A673 (cell line): Measurements from ENCODE around the gene ARHGEF26.

GRCh38 chr3:153552880-153553122 lies 390.8 kb downstream of the RAP2B start:
- PRO-cap = no peak

GRCh38 chr3:153640531-153641387 lies 478.7 kb downstream of the RAP2B start:
- PRO-cap = no peak

DNA sequence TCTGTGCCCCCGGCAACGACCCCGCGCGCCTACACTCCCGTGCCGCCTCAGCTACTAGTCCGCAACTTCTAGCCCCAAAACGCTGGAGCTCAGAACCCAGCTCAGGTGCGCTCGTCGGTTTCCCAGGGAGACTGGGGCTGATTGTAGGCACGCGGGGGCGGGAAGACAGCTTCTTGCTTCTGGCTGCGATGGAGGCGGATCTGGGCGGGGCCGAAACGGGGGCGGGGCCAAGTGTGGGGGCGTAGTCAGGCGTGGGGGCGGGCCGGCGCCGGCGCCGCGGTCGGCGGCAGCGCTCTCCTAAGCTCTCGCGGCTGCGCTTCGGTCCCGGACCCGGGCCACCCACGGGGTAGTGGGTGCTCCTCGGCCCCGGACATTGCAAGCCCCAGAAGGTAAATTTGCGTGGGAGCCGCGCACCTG lies at the start of gene ARHGEF26:
Gene ARHGEF26 (plus strand): TSS at position 260 of the 417 bp plus-strand sequence.
- PRO-cap = bidirectional peak, plus-strand start at position 308 of the sequence, minus-strand start at position 167 of the sequence

- PRO-cap = no peak
Measured at GRCh38 chr3:154122452-154123635, 1.7 kb downstream of the ARHGEF26 start.

DNA sequence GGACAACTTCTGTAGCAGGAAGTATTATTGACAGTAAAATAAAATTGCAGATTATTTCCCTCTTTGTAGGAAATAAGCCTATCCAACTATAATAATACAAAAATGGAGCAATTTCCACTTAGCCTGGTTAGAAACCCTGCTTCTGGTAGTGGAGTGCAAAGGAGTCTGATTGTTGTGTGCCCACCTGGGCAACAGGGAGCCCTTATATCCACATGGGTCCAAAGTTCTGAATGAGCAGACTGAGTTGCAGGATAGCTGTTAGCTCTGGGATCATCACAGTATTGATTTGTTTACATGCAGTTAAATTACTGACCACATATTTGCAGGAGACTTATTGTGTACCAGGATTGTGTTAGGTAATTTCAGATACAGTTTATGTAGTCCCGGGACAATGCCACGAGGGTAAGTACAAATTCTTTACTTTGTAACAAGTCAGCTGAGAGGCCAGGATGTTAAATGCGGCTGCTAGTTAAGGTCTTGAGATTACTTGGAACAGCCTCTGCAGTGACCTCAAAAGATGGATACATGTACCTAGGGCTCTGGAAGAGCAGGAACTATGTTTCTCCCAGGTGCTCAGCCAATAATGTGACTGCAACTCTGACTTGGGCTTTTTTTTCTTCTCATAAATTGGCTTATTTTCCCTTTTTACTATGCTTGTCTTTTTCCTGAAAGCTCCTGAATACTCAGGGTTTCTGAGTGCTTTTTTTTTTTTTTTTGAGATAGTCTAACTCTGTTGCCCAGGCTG lies 18.9 kb downstream of the ARHGEF26 start:
- PRO-cap = no peak

DNA sequence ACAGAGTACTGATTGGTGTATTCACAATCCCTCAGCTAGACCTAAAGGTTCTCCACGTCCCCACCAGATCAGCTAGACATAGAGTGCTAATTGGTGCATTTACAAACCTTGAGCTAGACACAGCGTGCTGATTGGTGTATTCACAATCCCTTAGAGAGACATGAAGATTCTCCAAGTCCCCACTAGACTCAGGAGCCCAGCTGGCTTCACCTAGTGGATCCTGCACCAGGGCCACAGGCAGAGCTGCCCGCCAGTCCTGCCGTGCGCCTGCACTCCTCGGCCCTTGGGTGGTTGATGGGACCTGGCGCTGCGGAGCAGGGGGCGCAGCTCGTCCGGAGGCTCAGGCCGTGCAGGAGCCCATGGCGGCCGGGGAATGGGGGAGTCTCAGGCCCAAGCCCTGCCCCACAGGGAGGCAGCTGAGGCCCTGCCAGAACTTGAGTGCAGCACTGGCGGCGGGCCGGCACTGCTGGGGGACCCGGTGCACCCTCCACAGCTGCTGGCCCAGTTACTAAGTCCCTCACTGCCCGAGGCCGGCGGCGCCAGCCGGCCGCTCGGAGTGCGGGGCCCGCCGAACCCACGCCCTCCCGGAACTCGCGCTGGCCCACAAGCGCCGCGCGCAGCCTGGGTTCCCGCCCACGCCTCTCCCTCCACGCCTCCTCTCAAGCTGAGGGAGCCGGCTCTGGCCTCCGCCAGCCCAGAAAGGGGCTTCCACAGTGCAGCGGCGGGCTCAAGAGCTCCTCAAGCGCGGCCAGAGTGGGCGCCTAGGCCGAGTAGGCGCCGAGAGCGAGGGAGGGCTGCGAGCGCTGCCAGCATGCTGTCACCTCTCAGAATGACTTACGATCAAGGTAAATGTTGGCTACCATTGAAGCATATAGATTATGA lies 190.9 kb upstream of the MME start:
- PRO-cap = no peak

DNA sequence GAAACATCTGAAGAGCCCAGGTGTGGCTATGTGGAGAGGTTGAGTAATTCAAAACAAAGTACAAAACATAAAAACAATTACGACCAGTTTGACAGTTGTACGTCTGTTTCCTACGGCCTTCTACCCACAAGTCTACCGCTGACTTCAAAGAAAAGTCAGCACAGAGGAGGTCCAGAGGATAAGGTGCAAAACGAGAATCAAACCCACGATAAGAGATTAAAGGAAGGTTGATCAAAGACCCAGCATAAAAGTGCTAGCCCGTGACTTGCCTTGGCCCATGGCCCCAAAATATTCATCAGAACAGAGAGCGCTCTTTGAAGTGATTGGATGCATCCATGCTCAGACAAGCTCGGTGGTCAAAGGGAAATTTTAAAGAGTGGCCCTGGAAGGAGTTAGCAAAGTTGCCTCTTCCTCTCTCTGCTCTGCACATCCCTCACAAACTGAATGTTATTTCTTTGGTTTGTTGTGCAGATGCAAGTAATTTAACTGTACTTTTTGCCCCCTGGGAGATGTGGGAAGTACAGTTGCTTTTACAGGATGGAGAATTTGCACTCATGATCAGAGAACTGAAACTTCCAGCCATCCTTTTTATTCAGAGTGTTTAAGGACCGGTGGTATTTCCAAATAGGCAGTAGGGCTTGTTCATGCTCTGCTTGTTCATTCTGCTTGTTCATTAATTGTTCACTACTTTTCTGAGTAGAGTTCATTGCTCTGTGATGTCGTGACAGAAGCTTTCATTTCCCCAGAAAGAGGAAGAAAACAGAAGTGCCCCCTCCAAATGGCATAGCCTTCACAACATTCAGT lies 31.1 kb downstream of the MME start:
- PRO-cap = no peak

DNA sequence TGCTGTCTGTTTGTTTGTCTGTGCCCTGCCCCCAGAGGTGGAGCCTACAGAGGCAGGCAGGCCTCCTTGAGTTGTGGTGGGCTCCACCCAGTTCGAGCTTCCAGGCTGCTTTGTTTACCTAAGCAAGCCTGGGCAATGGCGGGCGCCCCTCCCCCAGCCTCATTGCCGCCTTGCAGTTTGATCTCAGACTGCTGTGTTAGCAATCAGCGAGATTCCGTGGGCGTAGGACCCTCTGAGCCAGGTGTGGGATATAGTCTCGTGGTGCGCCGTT lies 218.2 kb upstream of the STRIT1 start:
- PRO-cap = no peak

GRCh38 chr3:155598674-155599096 lies 146.2 kb downstream of the PLCH1 start:
- PRO-cap = unidirectional peak, minus-strand start at chr3:155598679; bidirectional peak, plus-strand start at chr3:155598946, minus-strand start at chr3:155598679

GRCh38 chr3:155703868-155704511 lies 40.9 kb downstream of the PLCH1 start:
- PRO-cap = no peak

DNA sequence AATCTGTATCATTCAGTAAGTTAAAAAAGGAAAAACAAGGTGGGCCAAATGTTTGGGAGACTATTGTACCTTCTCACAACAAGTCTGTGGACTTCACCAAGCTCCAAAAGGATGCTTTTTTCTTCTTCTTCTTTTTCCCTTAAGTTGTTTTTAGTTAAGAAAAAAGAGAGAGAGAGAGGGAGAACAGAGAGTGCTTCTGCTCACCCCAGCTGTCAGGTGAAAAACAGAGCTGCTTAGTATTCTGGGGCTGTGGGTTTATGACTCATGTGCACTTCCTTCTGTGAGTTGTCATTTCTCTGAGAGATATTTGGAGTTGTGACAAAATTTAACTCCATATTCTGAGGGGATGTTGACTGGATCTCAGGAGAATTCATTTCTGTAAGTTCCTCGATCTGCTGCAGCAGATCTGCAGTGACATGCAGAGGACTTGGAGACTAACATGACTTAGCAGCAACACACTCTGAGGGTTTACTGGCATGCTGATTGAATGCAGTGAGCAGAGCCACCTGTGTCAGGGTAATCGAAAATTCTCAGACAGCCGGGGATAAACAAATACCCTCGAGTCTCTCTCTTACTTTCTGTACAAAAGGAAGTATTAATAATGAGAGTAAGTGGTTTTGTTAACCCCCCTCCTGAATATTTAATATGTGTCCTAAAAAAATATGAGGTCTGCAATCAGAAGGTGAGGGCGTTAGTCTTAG lies 70.6 kb downstream of the SSR3 start:
- PRO-cap = bidirectional peak, plus-strand start at position 403 of the sequence, minus-strand start at position 225 of the sequence

- PRO-cap = no peak
Measured at GRCh38 chr3:156685074-156685558, 10.7 kb downstream of the TIPARP start.

DNA sequence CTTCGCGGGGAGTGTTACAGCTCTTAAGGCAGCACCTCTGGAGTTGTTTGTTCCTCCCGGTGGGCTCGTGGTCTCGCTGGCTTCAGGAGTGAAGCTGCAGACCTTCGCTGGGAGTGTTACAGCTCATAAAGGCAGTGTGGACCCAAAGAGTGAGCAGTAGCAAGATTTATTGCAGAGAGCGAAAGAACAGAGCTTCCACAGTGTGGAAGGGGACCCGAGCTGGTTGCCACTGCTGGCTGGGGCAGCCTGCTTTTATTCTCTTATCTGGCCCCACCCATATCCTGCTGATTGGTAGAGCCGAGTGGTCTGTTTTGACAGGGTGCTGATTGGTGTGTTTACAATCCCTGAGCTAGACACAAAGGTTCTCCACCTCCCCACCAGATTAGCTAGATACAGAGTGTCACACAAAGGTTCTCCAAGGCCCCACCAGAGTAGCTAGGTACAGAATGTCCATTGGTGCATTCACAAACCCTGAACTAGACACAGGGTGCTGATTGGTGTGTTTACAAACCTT lies 4.3 kb upstream of the LEKR1 start:
- PRO-cap = unidirectional peak, minus-strand start at position 225 of the sequence

- PRO-cap = no peak
Measured at GRCh38 chr3:157077423-157078090, 82.4 kb downstream of the CCNL1 start.

DNA sequence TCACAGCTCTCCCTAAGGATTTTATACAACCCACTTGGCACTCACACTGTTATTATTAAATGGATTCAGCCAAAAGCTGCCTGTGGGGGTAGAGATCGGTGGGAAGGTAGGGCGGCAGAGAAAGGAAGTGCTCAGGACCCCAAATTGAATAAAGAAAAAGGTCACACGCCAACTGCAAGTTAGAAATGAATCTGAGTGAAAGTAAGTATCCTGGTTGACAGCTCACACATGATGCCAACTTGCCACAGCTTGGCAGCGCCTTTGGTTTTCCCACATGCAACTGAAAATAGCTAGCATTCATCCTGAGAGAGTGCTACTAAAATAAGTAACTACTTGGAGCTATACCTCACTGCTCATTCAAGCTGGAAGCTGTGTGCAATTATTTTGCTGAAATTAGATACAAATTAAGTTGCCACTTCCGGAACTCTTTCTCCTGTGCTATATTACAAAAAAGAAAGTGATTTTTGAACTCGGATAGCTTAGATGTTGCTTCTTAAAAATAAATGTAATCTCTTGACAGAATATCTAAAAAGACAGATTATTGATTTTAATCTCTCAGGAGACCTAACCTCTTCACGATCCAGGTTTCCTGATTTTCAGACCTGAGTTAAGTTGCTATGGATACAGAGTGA lies 73.5 kb downstream of the CCNL1 start:
- PRO-cap = no peak

DNA sequence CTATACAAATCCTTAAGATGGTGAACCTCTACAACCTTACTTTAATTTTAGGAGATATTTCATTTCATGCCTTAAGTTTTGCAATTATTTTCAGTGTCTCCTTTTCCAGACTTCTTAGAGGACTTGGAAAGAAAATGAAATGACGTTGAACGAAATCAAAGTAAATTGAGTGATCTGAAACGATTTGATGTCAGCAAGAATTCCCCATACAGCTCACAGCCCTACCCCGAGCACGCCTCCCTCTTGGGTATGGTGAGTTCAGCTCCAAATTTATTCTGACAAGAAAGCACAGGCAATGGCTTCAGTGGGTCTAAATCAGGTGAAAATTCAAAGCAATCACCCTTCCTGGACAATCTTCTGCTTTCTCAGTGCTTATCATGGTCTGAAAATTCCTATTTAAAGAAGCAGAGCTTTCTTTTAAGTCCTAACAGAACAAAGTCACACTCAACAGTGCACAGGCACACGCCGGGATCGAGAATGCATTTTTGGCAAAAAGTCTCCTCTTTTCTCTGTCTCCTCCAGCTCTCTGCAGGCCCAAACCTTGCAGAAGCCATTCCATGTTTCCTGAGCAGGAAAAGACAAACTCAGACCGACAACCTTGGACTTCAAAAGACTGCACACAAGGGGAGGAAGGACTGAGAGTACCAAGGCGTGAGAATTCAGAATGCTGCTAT lies 72.0 kb downstream of the CCNL1 start:
- PRO-cap = no peak

DNA sequence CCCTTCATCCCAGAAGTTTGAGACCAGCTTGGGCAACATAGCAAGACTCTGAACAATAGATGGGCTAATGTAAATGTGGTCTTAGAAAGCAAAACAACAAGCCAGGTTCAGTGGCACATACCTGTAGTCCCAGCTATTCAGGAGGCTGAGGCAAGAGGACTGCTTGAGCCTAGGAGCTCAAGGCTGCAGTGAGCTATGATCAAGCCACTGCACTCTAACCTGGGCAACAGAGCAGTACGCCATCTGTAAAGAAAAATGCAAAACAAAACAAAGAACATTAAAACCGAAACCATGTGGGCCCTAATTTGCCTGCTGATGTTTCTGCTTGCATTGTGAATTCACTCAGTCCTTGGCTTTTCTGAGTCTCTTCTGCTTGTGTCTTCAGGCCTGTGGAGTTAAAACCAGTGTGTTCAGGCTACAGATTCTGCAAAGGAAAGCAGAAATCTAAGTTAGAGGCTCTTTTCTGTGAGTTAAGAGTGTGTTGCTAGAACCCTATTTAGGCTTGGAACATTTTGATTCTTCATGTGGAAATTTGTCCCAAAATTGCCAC lies 56.6 kb downstream of the CCNL1 start:
- PRO-cap = no peak

GRCh38 chr3:157145520-157146260 lies 14.3 kb downstream of the CCNL1 start:
- PRO-cap = no peak

DNA sequence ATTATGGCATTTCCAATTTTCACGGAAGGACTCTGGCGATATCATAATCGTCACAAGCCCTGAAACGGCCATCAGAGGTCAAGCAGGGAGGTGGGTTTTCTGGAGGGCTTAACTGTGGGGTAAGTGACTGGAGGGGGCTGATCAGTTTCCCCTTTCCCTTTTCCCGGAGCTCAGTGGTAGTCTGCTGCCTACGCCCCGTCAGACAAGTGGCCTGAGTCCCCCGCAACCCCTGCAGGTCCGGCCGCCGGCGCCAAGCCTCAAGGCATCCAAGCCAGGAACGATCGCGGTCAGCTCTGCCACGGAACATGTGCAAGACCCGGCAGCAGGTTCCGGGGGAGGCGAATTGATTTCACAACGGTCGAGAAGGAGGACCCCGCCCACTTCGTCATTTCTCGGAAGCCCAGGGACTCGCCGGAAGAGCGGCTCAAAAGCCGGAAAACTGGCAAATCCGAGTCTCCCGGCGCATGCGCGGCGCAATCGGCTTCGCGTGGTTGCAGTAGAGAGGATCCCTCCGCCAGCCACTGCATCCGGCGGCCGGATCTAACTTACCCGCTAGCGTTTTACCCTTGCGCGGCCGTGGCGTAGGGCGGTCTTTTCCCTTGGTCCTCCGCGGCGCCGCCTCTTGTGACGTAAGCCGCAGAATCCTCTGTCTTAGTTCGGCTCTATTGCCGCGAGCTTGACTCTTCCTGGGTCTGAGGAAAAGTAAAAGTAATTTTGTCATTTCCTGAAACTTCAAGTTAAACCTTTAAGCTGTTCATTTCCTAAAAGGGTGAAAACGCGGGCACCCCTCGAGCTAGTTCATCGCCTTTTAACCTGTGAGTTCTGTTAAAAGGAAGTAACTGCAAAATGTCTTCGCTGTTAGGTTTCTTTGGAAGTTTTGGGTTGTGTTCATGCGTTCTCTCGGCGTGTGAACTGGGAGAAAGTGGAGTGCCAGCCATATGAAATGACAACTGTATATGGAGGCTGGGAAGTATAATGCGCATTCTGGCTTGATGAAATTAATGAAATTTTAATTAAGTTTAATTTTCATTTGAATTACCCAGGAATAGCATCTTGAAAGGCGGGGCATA lies 15.0 kb upstream of the CCNL1 start:
- PRO-cap = bidirectional peak, plus-strand start at position 649 of the sequence, minus-strand start at position 295 of the sequence; bidirectional peak, plus-strand start at position 855 of the sequence, minus-strand start at position 914 of the sequence

DNA sequence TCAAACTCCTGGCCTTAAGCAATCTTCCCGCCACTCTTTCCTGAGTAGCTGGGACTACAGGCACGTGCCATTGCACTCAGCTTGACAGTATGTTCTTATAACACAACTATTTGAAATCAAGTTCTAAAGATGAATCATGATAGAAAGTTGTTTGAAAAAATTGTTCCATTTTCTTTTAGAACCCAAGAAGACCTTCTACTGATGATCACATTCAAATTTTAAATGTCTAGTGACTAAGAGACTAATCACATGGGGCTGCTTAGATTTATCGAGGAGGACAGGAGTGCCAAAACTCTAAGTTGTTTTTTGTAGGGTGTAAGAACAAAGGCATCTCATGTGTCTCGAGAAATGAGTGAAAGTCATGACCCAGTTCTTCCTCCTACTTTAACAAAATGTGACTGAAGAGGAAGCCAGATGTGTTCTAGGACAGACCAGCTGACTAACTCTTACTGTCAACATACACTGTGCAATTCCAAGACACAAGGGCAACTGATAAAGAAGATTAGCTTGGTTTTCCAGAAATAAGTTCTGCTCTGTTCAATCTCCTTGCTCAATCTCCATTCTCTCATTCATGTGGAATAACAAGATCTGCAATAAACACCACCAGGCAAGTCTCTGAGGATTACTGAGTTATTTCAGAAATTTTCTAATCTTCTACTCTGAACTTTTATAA lies 122.5 kb upstream of the CCNL1 start:
- PRO-cap = bidirectional peak, plus-strand start at position 335 of the sequence, minus-strand start at position 223 of the sequence; bidirectional peak, plus-strand start at position 387 of the sequence, minus-strand start at position 393 of the sequence; bidirectional peak, plus-strand start outside the sequence, minus-strand start at position 557 of the sequence